Bile duct (tissue), 1 donor: Measurements from ENCODE around the gene PLEKHA3.

- PRO-cap: no peak
Measured at GRCh38 chr2:176151787-176152853, 770 bp downstream of the HOXD4 start.

GRCh38 chr2:176170448-176171040, 13.4 kb downstream of the HOXD3 start:
- PRO-cap: no peak

GRCh38 chr2:176187463-176187988, 942 bp upstream of the HOXD1 start:
- PRO-cap: no peak

GRCh38 chr2:176489962-176491065, 221.1 kb downstream of the MTX2 start:
- PRO-cap: no peak

- PRO-cap: unidirectional peak, minus-strand start at chr2:176496851
Measured at GRCh38 chr2:176496699-176497176, 227.5 kb downstream of the MTX2 start.

DNA sequence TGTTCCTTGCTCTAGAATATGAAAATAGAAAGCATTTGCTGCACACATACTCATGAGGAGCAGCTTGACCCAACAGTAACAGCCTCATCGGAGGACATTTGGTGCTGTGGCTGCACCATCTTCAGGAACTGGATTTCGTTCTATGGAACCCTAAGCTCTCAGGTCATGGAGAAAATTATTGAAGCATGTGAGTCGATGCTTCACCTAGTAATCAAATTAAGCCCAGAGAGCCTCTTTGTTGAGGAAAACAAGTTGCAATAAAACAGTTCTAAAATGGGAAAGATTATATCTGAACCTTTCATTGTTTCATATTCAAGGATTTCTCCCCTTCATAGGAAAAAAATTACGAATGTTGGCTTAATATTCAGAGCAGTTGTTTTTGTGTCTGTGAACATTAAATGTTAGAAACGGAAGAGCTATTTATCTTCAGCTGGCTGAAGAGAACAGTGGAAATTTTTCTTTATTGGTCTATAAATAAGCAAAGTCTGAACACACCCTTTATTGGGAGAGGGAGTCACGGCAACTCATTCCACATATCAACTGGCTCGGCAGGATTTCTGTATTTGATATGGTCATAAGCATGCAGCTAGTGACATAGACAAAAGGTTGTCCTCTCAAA, 468.6 kb upstream of the HNRNPA3 start:
- PRO-cap: no peak

DNA sequence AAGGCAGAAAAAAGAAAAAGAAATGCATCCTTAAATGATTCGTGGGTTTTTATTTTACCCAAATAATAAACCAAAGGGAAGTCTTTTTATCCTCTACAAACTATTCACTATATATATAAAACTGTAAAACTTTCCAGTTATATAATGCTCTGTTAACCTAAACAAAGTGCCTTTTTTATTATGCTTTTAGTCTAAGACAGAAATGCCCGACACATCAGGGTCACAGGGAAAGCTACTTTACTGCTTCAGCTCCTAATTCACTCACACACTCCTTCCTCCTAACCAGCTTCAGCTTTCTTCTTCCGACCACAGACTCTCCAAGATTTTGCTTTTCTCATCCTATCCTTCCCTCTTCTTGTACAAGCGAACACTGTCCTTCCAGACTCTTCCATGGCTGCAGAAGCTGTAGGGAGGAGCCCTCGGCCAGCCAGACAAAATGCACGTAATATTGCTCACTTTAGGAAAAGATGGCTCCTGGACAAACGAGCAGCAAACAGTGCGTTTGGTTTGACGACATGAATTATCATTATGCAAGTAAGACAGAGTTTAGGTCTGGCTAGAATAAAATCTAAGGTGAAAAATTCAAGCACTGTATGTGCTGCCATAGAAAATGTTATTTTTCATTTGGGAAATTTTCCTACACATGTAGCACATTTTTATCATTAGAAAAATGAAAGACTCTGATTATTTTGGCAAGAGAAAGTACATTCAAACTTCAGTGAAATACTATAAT, 47.5 kb upstream of the HNRNPA3 start:
- PRO-cap: bidirectional peak, plus-strand start at position 460 of the sequence, minus-strand start at position 407 of the sequence

DNA sequence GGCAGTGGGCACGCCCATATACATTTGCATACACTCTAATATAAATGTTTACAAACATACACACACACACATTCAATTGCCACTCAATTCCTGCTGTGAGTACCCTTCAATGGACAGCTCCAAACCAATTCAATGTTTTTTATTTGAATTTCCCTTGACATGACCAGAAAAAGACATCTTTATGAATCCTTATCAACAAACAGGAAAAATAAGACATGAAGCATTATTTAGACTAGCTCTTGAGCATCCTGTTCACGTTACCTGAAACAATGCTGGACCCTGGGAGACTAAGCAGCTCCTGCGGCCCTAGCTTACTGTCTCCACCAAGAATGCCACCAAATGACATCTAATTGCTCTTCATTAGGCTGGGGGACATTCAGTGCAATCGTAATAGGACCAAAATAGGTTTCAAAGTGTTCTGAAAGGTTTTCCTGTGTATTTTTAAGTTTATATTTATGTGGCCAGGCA, 25.6 kb downstream of the NFE2L2 start:
- PRO-cap: no peak

DNA sequence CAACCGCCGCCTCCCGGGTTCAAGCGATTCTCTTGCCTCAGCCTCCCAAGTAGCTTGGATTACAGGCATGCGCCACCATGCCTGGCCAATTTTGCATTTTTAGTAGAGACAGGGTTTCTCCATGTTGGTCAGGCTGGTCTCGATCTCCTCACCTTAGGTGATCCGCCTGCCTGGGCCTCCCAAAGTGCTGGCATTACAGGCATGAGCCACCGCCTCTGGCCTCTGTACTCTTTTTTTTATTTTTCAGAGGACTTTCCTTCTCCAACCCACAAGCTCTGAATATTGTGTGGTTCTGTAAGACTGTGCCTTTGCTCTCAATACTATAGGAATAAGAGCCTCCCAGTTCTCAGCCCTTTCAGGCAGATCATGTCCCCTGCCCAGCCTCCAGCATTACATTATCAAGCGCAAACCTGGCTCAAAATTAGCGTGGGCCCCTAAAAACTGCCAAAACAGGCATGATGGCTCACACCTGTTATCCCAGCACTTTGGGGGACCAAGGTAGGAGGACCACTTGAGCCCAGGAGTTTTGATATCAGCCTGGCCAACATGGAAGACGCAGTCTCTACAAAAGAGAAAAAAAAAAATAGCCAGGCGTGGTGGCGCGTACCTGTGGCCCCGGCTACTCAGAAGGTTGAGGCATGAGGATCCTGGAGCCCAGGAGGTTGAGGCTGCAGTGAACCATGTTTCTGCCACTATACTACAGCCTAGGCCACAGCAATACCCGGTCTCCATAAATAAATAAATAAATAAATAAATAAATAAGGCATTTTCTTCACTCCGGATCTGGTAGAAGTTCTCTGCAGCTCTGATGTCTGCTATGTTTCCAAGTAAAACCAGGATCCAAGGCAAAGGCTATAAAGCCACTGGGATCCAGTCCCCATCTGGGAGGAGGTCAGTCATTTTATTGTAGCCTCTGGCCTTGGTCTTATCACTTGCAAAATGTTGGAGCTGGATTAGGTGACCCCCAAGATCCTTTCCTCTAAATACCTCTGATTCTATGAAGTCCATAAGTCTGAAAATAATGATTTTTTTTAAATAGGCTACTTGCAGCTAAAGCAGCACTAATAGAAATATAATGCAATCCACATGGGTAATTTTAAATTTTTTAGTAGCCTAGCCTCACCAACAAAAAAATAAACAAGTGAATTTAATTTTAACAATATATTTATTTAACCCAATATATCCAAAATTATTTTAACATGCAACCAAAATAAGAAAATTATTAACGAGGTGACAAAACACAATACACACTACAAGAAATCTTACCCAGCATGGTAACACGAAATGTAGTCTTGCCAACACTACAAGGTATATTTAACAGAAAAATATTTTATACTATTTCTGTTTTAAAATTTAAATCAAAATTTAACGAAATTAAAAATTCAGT, 15.5 kb downstream of the NFE2L2 start:
- PRO-cap: no peak

- PRO-cap: no peak
Measured at GRCh38 chr2:177679875-177680192, 61.3 kb upstream of the TTC30A start.

DNA sequence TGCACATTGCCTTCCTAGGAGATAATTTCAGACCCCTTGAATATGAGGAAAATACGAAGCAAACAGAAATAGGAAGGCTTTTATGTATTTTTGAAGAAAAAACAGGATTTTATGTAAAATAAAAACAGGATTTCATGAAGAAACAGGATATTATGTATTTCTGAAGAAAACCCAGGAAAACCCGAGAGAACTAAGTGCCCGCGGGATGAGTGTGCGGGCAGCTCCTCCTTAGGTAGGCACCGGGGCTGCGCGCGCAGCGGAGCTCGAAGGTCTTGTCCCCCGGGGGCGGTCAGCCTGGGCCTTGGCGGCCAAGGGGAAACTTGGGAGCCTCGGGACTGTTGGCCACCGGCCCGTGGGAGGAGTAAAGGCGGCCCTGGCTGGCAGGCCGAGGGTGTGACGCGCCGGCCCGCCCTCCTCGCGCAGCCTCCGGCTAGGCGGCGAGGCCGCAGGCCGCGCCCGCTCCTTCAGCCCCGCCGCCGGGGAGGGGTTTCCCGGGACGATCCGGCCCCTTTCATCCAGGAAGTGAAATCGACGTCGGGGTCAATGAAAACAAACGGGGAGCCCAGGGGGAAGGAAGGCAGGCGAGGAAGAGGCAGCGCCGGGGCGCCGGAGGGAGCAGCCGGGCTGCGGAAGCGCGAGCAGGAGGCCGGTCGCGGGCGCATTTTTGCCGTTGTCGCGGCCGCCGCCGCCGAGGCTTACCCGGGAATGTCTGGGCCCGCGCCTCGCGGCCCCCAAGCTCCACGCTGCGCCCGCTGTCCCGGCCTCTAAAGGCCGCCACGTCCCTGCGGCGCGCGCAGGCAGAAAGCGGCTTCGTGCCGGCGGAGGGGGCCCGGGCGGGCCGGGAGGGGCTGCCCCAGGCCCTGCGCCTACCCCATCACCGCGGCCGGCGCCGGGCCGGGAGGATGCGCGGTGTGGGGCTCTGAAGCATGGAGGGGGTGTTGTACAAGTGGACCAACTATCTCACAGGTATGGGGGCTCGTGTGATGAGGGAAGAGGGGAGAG, at the start of gene PLEKHA3:
Gene PLEKHA3 (plus strand): TSS at position 514 of the 1,002 bp plus-strand sequence.
- PRO-cap: bidirectional peak, plus-strand start at position 546 of the sequence, minus-strand start at position 247 of the sequence

DNA sequence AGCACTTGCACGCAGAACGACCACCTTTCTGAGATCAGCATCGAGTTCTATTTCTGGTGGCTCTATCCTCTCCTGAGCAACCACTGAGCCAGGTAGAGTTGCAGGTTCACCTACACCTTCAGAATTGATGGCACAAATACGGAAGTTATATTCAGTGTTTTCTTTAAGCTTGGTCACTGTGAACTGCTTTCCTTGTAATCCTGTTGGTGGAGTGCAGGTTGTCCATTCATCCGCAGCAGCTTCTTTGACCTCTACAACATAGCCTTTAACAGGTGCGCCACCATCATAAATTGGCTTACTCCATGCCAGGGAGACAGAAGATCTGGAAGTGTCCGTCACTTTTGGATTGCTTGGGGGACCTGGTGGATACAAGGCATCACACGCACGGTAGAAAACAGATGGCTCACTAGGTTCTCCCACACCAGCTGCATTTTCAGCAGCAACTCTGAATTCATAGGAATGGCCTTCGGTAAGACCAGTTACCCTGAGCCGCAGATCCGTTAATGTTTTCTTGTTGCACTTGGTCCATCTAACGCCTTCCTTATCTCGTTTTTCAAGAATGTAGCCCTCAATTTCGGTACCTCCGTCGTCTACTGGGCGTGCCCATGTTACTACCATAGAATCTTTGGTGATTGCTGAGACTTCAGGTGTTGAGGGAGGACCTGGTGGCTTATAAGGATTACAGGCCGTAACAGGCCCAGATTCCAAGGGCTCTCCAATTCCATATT, 83.0 kb downstream of the PLEKHA3 start:
- PRO-cap: no peak

- PRO-cap: no peak
Measured at GRCh38 chr2:178575780-178576377, 95.6 kb downstream of the PLEKHA3 start.

DNA sequence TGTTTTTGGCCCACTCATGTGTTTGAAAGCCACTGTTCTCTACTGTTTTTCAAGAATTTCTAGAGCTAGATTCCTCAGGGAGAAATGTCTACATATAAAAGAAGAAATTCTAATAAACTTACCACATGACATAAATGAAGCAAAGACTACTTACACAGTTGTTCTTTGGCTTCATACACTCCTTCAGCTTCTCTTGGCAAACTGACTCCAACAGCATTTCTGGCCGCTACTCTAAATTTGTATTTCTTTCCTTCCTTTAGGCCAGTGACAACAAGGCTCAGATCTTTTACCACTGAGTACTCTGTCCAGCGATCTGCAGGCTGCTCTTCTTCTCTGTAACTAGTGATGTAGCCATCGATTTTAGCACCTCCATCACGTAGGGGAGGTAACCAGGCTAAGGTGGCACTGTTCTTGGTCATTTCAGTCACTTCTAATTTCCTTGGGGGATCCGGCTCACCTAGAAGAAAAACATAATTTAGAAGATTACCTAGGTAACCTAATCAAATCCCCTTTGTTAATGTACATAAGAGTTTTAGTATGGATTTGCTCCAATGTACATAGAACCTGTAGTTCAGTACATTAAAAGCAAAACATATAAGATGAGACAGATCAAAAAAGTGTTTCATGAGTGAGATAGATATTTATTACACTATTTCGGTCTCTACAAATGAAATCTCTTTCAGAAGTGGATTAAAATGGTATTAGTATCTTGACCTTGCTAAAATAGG, 106.3 kb downstream of the PLEKHA3 start:
- PRO-cap: no peak

DNA sequence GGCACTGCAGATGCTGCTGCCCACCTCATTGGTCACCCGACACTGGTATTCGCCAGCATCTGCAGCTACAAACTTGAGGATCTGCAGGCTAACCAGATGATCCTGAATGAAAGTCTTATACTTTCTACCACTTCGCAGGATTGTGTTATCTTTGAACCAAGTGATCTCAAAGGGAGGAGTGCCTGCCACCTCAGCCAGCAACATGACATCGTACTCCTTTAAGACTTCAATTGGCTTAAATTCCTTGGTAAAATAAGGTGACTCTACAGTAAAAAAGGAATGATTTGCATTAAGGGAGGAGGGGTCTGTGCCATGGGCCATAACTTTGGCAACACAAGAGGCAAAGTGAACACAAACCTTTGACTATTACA, 75.5 kb downstream of the TTN start:
- PRO-cap: no peak

- PRO-cap: no peak
Measured at GRCh38 chr2:178748259-178748730, 58.9 kb downstream of the TTN start.

GRCh38 chr2:178785599-178785881, 21.7 kb downstream of the TTN start:
- PRO-cap: no peak

- PRO-cap: no peak
Measured at GRCh38 chr2:178799004-178799444, 8.2 kb downstream of the TTN start.

- PRO-cap: no peak
Measured at GRCh38 chr2:179945080-179945909, 61.8 kb downstream of the CWC22 start.

DNA sequence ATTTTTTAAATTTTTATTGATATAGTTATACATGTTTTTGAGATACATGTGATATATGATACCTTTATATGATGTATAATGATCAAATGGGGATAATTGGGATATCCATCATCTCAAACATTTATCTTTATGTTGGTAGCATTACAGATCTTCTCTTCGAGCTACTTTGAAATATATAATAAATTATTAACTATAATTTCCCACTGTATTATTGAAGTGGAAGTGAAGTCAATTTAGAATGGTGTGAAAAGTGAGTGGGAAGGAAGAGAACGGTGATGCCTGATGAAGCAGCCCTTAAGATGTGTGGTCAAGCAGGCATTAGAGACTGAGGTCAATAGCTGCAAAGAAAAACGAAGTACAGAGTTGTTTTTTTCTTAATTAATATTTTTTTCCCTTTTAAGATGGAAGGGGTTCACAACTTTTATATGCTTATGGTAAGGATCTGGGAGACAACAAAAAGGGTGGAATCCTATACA, 34.3 kb downstream of the UBE2E3 start:
- PRO-cap: no peak